Cardiac atrium fibroblast (primary cell): ENCODE results near the genes PRR11, RPS6KB1 and CHCT1.

- RAMPAGE, long total RNA = no peak
Observed at GRCh38 chr17:58309066-58309584, 19.5 kb downstream of the TSPOAP1 start.

GRCh38 chr17:58323738-58324294, 4.8 kb downstream of the TSPOAP1 start:
- RAMPAGE, long total RNA = no peak

DNA sequence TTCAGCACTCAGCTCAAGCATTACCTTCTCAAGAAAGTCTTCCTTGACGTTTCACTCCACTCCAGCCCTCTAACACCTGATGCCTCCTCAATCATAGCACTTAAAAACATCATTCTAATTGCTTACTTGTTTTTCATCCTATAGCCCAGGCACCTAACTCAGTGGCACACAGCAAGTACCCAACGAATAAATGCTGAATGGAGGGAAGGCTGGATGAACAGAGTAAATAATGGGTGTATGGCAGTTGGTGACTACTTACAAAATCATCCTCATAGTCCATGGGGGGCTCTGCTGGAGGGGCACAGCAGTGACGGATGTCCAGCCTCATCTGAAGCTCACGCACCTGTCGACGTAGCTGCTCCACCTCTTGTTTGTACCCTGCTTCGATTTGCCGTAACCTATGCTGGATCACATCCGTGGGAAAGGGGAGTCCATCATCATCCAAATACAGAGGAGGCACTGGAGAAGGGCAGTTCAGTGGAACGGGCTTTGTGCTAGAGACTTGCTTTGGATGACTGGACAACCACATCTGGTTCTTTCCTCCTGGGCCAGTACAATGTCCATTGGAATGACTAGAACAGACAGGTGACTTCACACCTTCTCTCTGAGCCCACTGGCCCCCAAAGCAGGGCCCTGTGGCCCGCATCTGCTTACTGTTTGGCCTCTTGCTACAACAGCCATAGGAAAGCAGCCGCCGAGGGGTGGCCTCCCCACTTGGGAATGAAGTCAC, 6.6 kb upstream of the HSF5 start:
- RAMPAGE, long total RNA = no peak

- RAMPAGE, long total RNA = no peak
Observed at GRCh38 chr17:58970908-58971468, 135.7 kb downstream of the TRIM37 start.

DNA sequence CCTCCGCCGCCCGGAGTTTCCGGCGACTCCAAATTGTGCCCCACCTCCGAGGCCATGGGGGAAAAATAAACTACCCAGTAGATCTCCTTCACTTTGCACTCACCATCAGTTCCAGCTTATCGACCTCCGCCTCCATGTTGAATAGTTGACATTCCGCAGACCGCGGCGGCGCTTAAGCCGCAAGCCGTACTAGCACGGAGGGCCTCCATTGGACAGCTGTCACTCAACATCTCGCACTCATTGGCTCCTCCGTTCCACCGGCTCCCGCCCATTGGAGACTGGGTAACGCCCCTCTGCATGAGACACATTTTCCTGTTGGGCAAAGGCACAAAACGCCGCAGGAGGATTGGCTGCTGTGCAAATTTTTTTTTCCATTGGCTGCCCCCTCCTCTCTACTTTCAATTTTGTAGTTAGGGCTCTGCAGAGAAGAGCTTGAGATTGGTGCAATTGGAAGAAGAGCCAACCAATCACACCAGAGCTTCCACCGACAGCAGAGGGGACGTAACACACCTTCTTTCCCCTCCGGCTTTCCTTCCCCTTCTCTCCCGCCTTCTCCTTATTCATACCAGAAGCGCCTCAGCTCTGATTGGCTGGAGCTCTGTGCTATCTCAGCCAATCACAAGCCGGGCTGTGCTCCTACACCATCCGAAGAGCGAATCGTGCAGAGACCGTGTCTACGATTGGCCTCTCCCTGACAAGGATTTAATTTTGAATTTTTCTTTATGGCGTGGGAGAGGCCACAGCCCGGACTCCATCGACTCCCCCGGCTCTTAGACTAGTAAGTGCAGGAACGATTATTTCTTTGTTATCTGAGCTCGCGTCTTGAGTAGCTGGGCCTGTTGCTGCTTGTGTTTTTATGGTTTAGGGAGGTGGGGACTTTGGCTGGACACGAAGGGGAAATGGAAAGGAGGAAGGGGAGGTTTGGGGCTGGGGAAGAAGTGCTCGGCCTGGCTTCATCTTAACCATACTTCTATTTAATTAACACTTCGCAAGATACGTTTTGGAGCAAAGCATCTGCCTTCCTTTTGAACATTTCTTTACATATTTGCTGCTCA, at the start of gene PRR11:
Gene PRR11 (plus strand): TSS at position 719 of the 1,055 bp plus-strand sequence.
- RAMPAGE, long total RNA = start-site peak on the minus strand centred at position 134 of the sequence, 61 bp wide, 1,294 and 105 reads in 2 replicates

GRCh38 chr17:59361392-59362152, 30.1 kb downstream of the YPEL2 start:
- RAMPAGE, long total RNA = no peak

GRCh38 chr17:59372104-59373018, 40.9 kb downstream of the YPEL2 start:
- RAMPAGE, long total RNA = no peak

DNA sequence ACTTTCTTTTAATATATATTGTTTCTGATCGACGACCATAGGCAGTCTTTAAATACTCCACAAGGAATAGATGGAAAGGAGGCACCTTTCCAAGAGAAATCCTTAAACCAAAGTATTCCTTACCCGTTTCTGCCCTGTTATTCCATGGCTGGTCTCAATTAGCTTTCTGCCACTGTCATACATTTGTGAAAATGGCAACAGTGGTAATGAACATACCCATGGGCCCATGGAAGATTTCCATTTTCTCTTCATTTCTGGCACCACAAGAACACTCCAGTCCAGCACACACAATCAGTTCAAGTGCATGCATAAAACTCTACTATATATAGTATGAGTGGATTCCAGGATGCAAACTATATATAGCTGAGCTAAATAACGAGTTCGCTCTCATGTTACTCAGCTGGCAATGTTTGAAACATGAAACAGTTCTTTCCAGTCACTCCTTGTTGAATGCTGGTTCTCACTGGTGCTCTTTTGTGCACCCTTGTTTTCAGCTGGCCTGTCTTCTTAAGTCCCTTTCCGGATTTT, 75.3 kb upstream of the DHX40 start:
- RAMPAGE, long total RNA = no peak

DNA sequence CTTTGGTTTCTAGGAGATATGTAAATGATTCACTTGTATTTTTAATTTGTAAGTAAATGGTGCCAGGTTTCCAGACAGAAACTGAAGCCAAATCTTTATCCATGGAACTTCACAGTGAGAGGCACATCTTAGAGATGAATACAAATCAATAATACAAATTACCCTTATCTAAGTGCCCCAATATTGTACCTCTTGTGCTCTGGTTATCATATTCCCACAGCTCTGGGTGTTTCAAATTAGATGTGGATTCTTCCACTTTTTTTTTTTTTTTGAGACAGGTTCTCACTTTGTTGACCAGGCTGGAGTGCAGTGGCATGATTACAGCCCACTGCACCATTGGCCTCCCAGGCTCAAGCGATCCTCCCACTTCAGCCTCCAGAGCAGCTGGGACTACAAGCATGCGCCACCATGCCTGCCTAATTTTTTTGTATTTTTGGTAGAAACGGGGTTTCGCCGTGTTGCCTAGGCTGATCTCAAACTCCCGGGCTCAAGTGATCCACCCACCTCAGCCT, 38.0 kb upstream of the DHX40 start:
- RAMPAGE, long total RNA = no peak

GRCh38 chr17:59634605-59635136, 15.0 kb downstream of the CLTC start:
- RAMPAGE, long total RNA = no peak

GRCh38 chr17:59695434-59695828, 11.8 kb downstream of the PTRH2 start:
- RAMPAGE, long total RNA = no peak

DNA sequence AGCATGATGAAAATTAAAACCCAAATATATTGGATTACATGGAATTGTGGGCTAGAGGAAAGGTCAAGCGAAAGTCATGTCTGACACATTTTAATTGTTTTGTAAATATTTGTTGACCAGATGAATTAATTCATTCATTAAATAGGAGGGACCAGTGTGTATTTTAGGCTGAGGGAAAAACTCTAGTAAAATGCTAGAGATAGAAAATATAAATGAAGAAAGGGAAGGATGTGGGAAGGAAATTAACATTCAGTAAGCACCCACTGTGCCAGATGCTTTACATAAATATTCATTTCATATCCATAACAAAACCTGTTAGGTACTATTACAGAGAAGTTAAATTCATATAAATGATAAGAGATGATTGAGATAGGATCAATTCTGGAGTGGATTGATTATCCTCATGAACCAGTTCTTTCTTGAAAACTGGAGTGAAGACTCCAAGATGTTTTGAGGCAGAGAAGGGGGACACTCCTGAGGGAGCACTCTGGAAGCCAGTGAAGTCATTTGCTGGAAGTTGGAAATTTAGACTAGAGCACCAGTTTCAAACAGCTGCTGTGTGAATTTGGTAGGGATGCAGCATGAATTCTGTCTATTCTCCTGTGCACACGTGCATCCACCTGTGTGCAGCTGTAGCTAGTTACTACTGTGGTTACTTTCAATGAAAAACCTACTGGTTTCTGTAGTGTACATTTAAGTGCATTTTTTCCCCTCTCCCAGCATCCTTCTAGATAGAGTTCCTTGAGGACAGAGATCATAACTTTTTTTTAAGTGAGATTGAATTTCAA, 66.2 kb downstream of the TUBD1 start:
- RAMPAGE, long total RNA = no peak

- RAMPAGE, long total RNA = no peak
Observed at GRCh38 chr17:59837731-59838459, 54.8 kb downstream of the TUBD1 start.

DNA sequence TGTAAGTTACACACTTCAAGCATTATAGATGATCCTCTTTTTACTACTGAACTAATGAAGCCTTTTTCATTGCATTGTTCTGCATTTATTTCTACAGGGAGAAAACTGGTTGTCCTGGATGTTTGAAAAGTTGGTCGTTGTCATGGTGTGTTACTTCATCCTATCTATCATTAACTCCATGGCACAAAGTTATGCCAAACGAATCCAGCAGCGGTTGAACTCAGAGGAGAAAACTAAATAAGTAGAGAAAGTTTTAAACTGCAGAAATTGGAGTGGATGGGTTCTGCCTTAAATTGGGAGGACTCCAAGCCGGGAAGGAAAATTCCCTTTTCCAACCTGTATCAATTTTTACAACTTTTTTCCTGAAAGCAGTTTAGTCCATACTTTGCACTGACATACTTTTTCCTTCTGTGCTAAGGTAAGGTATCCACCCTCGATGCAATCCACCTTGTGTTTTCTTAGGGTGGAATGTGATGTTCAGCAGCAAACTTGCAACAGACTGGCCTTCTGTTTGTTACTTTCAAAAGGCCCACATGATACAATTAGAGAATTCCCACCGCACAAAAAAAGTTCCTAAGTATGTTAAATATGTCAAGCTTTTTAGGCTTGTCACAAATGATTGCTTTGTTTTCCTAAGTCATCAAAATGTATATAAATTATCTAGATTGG, 52.9 kb downstream of the TUBD1 start:
- RAMPAGE, long total RNA = no peak

DNA sequence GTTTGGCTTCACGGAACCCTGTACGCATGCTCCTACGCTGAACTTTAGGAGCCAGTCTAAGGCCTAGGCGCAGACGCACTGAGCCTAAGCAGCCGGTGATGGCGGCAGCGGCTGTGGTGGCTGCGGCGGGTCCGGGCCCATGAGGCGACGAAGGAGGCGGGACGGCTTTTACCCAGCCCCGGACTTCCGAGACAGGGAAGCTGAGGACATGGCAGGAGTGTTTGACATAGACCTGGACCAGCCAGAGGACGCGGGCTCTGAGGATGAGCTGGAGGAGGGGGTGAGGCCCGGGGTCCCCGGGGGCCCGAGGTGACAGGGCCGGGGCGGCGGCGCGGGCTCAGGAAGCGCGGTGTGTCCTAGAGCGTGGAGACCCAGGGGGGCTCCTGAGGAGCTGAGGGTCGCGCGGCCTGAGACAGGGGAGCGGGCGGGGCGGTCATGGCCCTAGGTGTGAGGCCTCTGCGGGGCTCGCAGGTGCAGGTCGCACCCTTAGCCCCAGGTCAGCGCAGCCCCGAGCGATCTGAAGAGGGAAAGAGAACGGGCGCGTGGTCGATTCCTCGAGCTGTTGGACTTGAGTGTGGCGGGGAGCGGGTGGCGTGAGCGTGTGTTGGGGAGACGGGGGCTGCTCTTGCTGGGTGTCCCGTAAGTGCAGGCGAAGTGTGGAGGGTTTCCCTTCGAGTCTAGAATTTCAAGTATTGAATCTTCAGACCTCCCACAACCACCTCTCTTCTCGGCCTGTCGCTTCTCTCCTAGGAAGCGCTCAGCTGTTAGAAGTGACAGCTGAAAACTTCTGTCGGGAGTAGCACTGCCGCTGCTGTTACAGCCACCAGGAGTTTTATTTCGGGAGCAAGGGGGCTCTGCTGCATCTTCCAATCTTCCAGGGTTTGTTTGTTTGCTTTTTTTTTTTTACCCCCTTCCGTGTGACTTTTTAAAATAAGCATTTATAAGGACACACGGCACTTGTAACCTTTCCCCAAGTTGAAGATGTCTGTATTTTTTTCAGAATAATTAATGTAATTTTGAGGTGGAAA, at the start of gene RPS6KB1:
Gene RPS6KB1 (plus strand): TSS at position 76 of the 1,028 bp plus-strand sequence.
- RAMPAGE, long total RNA = start-site peak on the plus strand centred at position 78 of the sequence, 24 bp wide, 253 and 53 reads in 2 replicates

DNA sequence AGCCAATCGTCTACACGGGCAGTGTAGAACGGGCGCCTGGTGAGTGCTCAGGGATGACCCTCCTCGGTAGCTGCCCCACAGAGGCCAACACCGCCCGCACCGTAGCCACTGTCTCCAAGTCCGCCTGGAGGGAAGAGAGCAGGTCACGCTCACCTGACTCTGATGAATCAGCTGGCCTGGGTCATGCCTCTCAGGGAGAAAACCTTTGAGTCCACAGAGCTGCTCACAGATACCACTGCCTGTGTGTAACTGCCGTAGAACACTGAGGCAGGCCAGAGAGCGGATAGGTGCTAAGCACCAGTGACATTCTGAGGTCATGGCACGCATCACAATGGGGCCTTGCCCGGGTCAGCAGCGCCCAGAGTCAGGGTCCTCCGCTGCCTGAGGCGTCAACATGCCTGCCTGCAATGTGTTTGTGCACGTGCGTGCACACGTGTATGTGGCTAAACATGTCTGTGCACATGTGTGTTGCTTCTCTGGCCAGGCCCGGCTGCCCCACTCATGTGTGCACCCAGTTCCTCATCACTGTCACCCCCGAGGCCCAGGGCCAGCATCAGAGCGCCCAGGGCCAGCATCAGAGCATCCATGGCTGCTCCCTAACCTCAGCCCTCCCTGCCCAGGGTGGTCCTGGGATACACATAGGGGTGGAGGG, 54.4 kb upstream of the RNFT1 start:
- RAMPAGE, long total RNA = no peak

GRCh38 chr17:60187384-60187985, 37.7 kb downstream of the CA4 start:
- RAMPAGE, long total RNA = no peak

- RAMPAGE, long total RNA = no peak
Observed at GRCh38 chr17:60422234-60422734, at the start of gene CHCT1. Gene CHCT1 (plus strand): TSS chr17:60422489.

DNA sequence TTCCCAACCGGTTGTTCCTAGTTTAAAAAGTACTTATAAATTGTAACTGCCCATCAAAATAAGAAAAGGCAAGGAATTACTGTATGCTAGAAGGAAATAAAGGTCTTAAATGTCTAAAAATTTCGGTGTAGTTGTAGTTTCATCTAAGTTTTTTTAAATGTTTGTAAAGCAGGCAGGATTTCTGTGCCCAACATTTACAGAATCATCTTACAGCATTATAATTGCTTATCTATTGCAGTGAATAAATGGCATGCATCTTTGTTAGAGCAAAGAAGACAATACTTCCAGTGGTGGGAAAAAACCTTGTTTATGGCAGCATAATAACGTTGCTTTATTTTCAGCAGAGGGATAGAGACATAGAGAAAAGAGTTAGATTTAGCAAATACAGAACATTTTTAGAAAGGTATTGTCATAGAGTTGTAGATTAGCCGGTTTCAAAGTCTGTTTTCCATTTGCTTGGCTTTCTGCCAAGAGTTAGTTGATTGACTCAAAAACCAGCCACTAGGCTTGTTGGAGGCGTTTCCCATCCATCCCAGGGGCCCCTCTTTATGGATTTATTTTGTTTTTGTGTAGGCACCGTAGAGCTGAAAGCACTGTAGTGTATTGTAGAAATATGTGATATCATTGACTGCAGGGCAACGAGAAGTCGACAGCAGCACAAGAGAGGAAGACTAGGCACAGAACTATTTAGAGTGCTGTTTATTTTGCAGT, 1.8 kb downstream of the PPM1D start:
- RAMPAGE, long total RNA = no peak

GRCh38 chr17:61208427-61209432, 190.9 kb upstream of the TBX2 start:
- RAMPAGE, long total RNA = no peak